Thoracic aorta endothelial cell (primary cell): ENCODE data around the gene SRP9.

GRCh38 chr1:225700903-225701548, 48.1 kb upstream of the ENAH start:
- CAGE, long polyA plus RNA, result no peak

- CAGE, long polyA plus RNA, result no peak
These were observed 10.5 kb upstream of the SRP9 start for GRCh38 chr1:225767136-225767486.

DNA sequence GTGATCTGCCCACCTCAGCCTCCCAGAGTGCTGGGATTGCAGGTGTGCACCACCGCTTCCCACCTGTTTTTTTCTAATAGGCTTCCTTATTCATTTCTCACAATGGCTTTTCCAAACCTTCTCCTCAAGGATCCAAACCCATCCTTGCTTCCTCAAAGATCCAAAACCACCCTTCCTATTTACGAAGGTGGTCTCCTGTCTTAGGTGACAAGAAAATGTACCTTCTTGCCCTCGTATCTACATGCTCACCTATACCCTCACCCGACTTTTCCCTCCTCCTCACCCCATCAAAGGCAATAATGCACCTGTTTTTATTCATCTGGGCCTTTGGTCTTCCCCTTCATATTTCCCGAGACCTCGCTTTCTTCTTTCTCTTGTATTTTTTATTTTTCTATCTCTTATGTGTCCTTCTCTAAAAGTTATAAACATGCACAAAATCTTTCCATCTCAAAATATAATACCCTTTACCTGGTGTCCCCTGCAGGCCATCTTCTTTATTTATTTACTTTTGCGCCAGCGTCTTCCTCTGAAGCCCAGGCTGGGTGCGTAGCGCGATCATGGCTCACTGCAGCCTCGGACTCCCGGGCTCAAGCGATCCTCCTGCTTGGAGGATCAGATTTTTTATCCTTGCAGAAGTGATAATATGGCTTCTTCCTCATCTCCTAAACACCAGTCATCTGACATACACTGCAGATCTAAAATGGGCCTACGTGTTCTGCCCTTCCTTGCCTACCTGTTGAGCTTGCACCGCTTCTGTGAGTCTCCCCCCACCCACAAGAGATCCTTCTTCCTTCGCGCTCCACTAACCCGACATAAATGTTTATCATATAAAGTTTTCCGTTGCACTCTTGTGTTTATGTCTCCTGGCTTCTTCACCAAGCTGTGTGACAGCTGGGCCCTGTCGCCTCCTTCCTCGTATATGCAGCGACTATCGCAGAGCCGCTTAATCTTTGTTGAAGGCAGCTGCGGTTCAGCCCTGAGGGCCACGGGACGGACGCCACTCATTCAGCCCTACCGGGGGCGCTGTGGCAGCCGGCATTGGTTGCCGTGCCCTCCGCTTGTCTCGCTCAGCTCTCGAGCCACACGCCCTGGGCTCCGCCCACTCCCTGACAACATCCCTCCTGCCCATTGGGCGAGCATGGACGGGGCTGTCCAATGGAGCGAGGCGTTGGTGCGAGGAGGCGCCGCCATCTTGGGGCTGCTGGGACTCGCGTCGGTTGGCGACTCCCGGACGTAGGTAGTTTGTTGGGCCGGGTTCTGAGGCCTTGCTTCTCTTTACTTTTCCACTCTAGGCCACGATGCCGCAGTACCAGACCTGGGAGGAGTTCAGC, at the start of gene SRP9:
Gene SRP9, plus strand, starts transcription at position 1,184 of the 1,331 bp plus-strand sequence.
- CAGE, long polyA plus RNA, result no peak

DNA sequence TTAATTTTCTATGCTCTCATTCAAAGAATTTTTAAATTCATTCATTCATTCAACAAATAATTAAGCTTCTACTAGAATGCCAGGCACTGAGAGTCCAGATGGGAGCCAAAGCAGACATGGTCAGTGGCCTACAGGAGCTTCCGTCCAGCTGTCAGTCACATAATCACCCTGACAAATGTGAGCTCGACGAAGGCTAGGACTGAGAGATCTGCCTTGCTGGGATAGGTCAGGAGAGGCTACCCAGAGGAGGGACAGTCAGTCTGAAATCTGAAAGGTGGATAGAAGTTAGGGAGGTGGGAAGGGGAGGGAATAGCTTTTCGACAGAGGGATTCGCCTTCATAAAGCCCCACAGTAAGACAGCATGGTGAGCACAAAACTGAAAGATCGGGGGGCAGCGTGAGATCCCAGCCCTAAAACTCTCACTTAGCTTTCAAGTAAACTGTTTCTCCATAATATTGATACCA, 8.3 kb downstream of the EPHX1 start:
- CAGE, long polyA plus RNA, result no peak

DNA sequence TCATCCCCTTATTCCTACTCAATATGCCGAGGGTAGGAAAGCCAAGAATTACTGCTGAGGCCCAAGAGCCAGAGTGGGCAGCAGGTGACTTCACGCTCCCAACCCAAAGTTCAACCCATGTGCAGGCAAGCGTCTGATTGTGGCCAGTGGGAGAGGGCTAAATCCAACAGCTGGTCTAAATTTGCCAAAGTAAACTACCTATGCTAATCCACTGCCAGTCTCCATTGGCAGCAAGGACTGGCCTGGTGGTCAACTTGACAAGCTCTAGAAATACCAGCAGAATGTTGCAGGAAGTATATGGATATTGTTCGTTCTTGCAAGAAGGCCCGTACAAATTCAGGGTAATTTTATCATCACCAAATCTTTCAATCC, 1.6 kb downstream of the TMEM63A start:
- CAGE, long polyA plus RNA, result no peak

GRCh38 chr1:225890754-225891130, 1.8 kb upstream of the LEFTY1 start:
- CAGE, long polyA plus RNA, result no peak

GRCh38 chr1:225897677-225898256, 8.8 kb upstream of the LEFTY1 start:
- CAGE, long polyA plus RNA, result no peak

DNA sequence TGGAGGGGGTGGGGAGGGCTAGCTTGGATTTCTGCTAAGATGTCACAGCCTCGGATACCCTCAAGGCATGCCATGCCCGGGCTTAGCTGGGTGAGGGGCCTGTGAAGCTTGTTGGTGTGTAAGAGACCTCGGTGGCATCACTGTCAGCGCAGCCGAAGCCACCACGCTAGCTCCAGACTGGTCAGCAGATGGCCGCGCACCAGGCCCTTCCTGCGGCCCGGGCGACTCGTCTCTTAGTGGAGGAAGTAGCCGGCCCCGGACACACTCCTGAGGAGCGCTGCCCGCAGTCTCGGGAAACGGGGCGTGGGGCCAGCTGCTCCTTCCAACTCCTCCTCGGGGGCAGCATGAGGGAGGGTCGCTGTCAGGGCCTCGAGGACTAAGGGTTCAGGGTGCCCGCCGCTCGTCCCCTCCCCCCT, 20.4 kb downstream of the H3-3A start:
- CAGE, long polyA plus RNA, result no peak

GRCh38 chr1:226111321-226112115, 49.0 kb downstream of the H3-3A start:
- CAGE, long polyA plus RNA, result no peak

GRCh38 chr1:226212985-226213386, 10.5 kb upstream of the MIXL1 start:
- CAGE, long polyA plus RNA, result no peak

DNA sequence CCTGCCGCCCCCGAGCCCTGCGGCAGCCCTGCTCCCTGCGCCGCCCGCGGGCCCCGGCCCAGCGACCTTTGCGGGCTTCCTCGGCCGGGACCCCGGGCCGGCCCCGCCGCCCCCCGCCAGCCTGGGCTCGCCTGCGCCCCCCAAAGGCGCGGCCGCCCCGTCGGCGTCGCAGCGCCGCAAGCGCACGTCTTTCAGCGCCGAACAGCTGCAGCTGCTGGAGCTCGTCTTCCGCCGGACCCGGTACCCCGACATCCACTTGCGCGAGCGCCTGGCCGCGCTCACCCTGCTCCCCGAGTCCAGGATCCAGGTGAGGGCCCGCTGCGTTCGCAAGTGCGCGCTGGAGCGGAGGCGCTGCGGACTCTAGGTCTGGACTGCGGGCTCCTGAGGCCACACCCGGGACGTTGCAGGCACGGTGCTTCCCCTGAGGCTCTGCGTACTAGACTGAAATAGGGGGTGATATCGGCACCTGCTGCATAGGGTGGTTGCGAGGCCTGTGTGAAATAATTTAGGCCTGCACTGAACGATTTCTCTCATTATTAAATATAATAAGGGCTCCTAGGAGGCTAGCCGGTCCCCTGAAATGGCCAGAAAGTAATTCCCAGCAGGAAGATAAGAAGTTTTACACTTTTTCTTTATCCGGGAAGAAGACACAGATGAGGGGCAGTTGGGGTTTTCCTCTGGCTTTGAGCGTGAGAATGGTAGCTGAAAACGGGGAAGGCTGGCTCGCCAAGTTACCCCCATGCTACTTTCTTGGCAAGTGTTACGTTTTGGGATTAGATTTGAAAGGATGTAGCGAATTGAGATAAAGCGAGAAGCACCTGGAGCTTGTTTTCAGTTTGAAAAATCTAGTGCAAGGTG, 533 bp downstream of the MIXL1 start:
- CAGE, long polyA plus RNA, result no peak

DNA sequence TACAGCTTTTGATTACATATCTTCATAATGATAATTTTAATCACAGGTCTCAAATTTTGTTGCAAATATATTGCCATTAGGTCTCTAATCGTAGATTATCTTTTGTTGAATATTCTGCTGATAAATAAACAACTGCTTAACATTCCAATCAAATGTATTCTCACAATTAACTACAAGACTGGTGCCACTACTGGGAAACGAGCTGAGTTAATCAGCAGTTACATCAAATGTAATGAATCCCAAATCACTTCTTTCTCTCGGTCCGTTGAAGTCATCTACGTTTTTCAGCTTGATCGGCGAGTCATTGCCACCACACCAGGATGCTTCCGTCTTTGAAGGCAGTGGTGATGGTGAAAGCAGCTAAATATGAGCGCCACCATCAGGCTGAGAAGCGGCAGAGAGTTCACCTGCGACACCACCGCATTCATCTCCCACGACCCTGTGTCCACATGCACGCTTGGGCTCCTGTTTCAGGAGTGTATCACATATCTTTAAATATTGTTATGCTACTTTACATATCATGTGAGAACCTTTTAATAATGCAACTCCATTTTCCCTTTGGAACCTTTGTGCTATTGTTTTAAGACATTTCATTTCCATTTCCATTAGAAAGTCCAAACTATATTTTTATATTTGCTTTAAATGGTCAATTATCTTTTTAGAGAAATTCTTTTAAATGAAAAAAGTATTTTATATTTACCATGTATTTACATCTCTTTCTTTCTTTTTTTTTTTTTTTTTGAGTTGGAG, 24.4 kb upstream of the LIN9 start:
- CAGE, long polyA plus RNA, result no peak

GRCh38 chr1:226401093-226401740, 6.7 kb downstream of the PARP1 start:
- CAGE, long polyA plus RNA, result no peak

GRCh38 chr1:226542492-226542861, 6.1 kb upstream of the STUM start:
- CAGE, long polyA plus RNA, result no peak

- CAGE, long polyA plus RNA, result no peak
These were observed 38.4 kb downstream of the STUM start for GRCh38 chr1:226587036-226587350.

DNA sequence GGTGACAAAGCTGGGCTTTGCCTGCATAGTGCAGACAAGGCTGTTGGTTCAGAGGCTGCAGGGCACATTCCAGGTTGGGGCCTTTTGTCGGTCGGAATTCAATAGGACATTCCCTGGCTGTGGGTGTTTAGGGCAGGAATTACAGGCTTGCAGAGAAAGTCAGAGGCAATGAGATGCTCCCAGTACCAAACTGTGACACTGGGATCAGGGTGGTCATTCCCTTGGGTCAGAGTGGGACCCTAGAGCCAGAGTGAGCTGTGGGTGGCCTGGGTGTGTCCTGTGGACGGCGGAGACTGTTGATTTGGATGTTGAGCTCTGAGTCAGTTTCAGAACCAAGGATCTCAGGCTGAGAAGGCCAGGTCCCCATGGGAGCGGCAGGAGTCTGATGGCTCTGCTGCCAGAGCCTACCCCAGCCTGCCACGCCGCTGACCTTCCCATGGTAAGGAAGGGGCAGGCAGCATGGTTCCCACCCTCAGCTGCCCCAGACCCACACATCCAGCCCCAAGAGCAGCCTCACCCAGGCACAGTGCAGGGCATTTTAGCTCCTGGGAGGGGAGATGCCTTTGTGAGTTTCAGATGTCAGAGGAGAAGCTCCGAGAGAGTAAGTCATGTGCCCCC, 56.3 kb downstream of the STUM start:
- CAGE, long polyA plus RNA, result no peak

DNA sequence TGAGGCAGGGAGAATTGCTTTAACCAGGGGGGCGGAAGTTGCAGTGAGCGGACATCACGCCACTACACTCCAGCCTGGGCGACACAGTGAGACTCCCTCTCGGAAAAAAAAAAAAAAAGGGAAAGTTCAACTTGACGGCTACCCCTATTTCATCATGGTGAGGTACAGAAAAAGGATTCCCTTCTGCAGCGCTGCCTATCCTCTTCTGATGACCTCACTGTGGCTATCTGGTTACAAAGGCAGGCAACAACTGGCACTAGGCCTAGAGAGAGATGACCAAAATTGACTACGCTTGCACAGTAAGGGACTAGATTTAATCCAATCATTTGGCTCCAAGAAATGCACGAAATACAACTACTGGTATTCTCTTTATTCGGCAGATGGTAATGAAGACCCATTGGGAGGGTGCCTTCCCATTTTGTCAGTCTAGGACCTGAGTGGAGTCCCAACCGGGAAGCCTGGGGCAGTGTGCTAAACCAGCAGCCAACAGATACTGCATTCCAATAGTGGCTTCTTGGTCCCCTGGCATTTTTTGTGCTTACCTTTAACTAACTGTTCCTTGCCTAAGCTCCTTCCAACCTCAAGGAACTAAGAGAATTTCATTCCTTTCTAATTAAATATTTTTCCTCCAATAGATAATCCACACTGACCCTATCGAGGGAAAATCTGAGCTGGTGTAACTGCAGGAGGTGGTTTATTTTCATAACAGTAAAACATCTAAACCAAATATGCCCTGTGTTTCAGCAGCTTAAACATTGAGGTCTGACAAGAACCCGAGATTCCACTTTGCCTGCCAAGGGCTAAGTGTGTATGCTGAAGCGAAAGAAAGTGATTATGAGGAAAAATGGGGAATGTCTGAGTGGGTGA, 36.6 kb downstream of the ITPKB start:
- CAGE, long polyA plus RNA, result no peak

DNA sequence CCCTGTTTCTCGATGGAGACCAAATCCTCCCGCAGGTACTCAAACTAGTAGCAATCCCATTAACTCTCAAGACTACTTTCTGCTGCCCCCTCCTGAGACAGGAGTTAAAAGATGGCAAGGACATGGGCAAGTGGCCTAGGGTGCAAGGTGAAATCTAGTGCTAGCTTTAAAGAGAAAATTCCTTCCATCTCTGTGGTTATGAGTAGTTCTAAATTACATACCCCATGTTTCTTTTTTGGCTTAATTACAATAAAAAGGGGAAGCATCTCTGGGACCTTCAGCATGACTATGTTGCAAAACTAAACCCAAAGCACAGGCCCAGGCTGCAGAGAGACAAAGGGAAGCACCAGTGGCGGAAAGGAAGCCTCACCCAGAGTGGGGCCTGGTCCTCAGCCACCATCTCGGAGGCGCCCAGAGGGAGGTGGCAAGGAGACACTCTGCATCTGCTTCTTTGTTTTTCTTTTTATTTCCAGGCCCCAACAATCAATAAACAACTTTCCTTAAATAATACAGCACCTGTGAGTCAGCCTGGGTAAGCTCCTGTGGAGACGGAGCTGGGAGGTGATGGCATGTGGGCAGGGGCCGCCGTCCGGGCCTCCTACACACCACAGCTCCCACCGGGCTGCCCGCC, 21.8 kb downstream of the ITPKB start:
- CAGE, long polyA plus RNA, result no peak

- CAGE, long polyA plus RNA, result no peak
These were observed 7.6 kb downstream of the ITPKB start for GRCh38 chr1:226731345-226731937.

GRCh38 chr1:226732592-226733194, 6.4 kb downstream of the ITPKB start:
- CAGE, long polyA plus RNA, result no peak